ENCODE measurements around a stretch of chr6.

DNA sequence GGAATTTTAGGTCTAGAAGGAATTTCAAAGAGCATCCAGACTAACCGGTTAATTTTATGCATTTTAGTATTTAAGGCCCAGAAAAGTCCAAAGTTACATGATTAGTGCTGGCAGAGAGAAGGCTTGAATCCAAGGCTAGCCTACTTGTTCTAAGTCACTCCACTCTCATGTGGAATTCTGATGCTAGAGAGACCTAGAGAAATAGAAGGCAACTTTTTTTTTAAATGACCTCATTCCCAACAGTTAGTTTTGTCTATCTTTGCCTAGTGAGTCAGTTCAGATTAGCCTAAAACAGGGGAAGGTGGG, 13.7 kb downstream of the TXLNB start:
- PRO-cap, 2 experiments, result no peak in any of the 2 experiments

- PRO-cap, 2 experiments, result peak in 1 of 2 experiments; most common plus-strand start chr6:139373307 (in 1); most common minus-strand start chr6:139373179 (in 1)
Measured at GRCh38 chr6:139372636-139373668, 1.5 kb downstream of the CITED2 start.

GRCh38 chr6:139376513-139377082, 2.1 kb upstream of the CITED2 start:
- PRO-cap, 2 experiments, result no peak in any of the 2 experiments

DNA sequence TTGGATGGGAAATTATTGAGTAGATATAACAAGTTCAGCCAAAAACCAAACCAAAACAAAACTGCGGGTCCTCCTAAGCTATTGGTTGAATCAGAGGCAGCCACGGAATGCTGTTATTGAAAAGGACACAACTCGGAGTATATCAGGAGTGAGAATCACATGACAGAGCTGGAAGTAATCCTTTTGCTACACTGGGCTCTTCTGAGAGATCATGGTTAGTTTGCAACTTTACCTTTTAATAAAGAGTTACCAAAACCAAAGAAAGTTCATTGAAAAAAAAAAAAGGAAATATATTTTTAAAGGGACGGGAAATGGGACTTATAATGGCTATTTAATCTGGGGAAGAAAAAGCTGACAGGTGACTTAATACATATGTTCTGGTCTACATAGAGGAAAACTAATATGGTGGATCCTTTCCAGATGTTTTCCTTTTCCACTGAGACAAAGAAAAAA, 6.9 kb upstream of the CITED2 start:
- PRO-cap, 2 experiments, result no peak in any of the 2 experiments

DNA sequence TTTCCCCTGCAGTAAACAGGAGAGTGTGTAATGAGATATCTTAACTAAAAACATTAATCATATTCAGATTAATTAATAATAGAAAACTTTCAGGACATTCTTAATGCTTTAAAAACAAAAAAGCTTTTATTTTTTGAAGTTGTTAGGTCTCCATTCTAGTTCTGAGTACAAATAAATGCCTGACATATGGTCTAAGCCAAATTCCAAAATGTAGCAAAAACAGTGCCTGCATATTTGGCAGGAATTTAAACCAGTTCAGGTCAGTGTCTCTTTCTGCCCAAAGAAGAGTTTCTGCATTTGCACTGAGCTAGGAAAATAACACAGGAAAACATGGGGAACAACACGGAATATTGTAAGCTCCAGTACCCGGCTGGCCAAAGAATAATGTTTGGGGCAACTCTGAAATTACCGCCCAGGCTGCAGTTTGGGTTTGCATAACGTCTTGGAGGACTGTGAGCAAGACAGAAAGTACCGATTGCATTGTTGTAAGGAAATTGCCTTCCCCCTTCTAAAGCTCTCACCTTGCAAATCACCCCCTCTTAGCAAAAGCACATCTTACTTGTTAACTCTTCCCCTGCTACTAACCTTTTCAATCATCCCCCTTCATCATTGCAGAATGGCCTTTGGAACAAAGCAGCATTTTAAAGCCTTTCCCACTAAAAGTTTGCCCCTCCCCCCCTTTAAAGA, 99.7 kb upstream of the CITED2 start:
- PRO-cap, 2 experiments, result no peak in any of the 2 experiments

- PRO-cap, 2 experiments, result no peak in any of the 2 experiments
Measured at GRCh38 chr6:139547112-139547360, 172.6 kb upstream of the CITED2 start.

GRCh38 chr6:139743569-139744001, 369.1 kb upstream of the CITED2 start:
- PRO-cap, 2 experiments, result no peak in any of the 2 experiments

- PRO-cap, 2 experiments, result no peak in any of the 2 experiments
Measured at GRCh38 chr6:139778668-139779284, 404.3 kb upstream of the CITED2 start.

- PRO-cap, 2 experiments, result no peak in any of the 2 experiments
Measured at GRCh38 chr6:139882073-139882645, 507.7 kb upstream of the CITED2 start.

DNA sequence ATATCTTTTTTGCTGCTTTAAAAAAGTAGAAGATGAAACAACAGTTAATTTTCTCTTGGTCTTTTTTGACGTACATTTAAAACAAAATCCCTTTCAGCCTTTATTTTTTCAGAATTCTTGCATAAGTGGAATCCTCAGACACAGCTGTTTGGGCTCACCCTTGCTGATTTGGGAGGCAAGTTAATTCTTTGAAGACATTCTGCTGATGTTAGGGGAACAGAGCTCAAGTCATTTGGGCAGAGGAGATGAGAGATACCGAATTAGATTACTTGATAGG, 567.8 kb upstream of the CITED2 start:
- PRO-cap, 2 experiments, result peak in 1 of 2 experiments; most common plus-strand start position 197 of the sequence (in 1)

DNA sequence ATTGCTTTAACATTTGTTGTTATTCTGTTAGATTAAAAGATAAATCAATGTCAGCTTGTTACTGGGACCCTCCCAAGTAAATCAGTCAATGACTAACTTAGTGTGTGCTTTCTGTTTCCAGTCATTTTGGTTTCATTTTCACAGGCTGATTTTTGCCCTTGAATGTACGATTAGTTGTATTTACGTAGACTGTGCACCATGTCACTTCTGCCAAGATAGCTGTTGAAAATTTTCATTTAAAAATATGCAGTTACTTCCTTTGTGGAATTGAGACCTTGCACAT, 944.7 kb upstream of the CITED2 start:
- PRO-cap, 2 experiments, result no peak in any of the 2 experiments

- PRO-cap, 2 experiments, result no peak in any of the 2 experiments
Measured at GRCh38 chr6:140343009-140343658, 968.7 kb upstream of the CITED2 start.

DNA sequence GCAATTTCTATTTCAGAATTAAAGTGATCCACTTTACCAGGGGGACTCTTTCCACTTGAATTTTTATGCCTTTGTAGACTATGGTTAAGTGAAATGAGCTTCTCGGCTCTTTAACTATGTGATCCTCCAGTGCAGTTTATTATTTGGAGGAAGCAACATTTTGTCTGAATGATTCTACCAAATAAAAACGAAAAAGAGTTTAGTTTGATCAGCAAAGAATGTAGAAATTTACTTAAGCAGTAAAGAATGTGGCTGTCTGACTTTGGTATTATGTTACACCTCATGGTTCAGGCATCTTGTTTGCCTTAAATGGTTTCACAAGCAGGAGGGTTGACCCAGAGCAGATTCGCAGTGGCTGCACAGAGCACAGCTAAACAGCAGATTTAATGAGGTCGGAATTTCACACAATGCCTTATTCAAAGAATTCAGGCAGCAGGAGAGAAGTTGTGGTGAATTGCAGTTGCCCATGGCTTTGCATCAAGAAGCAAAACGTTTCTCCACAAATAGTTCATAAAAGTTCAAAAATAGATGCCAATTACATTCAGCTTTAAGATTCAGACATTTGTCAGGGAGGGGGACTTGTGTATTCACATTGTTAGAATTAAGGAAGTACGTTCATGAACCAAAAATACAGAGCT, 1163.3 kb upstream of the CITED2 start:
- PRO-cap, 2 experiments, result no peak in any of the 2 experiments

DNA sequence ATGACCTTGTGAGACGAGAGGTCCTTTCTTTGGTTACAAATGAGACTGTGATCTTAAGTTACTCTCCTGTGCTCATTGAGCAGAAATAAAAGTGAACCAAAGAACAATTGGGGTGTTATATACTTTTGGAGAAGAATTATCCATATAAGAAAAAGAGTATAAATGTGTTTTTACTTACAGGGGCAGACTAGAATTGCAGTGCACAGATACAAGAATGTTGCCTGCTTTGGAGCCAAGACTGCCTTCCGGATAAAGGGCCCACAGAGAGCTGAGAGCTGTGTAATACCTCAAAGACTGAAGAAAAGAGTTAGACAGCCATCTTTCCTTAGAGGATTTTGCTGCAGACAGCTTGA, 1235.4 kb upstream of the CITED2 start:
- PRO-cap, 2 experiments, result no peak in any of the 2 experiments

GRCh38 chr6:141153454-141153788, 979.3 kb upstream of the GJE1 start:
- PRO-cap, 2 experiments, result no peak in any of the 2 experiments

DNA sequence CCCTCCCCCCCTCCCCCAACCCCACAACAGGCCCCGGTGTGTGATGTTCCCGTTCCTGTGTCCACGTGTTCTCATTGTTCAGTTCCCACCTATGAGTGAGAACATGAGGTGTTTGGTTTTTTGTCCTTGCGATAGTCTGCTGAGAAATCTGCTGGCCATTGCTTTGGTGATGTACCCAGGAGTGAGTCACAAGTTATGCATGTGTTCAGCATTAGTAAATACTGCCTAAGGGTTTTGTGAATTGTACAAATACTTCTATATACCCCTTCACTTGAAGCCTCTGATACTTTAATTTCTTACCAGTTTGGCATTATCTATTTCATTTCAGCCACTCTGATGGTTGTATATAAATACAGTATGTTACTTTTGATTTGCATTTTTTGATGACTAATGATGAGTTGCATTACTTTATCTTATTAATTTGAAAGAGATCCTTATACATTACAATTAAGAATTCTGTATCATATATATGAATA, 711.3 kb upstream of the GJE1 start:
- PRO-cap, 2 experiments, result no peak in any of the 2 experiments

- PRO-cap, 2 experiments, result no peak in any of the 2 experiments
Measured at GRCh38 chr6:141463133-141463580, 669.6 kb upstream of the GJE1 start.

DNA sequence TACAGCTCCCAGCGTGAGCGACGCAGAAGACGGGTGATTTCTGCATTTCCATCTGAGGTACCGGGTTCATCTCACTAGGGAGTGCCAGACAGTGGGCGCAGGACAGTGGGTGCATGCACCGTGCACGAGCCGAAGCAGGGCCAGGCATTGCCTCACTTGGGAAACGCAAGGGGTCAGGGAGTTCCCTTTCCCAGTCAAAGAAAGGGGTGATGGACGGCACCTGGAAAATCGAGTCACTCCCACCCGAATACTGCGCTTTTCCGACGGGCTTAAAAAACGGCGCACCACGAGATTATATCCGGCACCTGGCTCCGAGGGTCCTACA, 317.9 kb upstream of the GJE1 start:
- PRO-cap, 2 experiments, result no peak in any of the 2 experiments

GRCh38 chr6:142015456-142015859, 117.3 kb upstream of the GJE1 start:
- PRO-cap, 2 experiments, result no peak in any of the 2 experiments

DNA sequence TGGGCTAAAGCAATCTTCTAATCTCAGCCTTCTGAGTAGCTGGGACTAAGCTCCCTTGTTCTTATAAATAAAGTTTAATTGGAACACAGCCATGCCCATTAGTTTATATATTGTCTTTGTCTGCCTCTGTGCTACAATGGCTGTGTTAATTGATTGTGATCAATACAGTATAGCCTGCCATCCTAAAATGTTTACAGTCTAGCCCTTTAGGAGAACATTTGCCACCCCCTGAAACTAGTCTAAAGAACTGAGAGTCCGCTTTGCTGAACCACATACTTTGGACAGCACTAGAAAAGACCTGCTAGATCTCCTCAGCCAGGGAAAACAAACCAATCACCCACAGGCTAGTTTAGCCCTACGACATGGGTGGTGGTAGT, 72.1 kb downstream of the ADGRG6 start:
- PRO-cap, 2 experiments, result no peak in any of the 2 experiments